Stomach (tissue), 7 donors: Measurements from ENCODE around the gene BGLAP.

DNA sequence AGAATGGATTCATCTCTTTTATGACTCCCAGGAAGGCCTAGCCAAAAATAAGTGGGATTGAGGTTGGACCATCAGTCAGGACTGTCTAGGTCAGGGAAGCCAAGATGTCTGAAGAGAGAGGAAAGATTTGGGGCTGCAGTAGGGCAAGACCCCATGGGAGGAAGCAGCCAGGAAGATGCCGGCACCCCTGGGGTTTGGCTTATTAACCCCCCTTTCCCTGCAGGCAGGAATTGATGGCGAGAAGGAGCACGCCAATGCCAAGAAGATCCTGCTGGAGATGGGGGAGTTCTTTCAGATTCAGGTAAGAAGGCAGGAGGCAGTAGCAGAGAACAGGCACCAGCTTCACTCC, 1.3 kb upstream of the RUSC1 start:
- PRO-cap: no peak
- RAMPAGE, long total RNA, 5 experiments: no peak in any of the 5 experiments
- RRBS: no CpG with 5 or more reads among the region's 3 CpGs

GRCh38 chr1:155456571-155456999, 106.0 kb downstream of the ASH1L start:
- PRO-cap: no peak
- RAMPAGE, long total RNA, 5 experiments: start-site peak on the minus strand in 1 of 5 experiments, at chr1:155456616-155456702 at its widest, 6 reads per replicate
- RRBS: no CpG with 5 or more reads among the region's 2 CpGs

GRCh38 chr1:155561815-155562090, 850 bp downstream of the ASH1L start:
- PRO-cap: unidirectional peak, plus-strand start at chr1:155562050
- RAMPAGE, long total RNA, 5 experiments: no peak in any of the 5 experiments
- RRBS: no CpG with 5 or more reads among the region's 8 CpGs

- PRO-cap: no peak
- RAMPAGE, long total RNA, 5 experiments: no peak in any of the 5 experiments
- RRBS: no CpG with 5 or more reads among the region's 16 CpGs
These were observed 11.2 kb upstream of the MSTO1 start for GRCh38 chr1:155598624-155599352.

GRCh38 chr1:155746008-155746464, 57.1 kb downstream of the DAP3 start:
- PRO-cap: no peak
- RAMPAGE, long total RNA, 5 experiments: start-site peak on the plus strand in 2 of 5 experiments, at chr1:155746075-155746211 at its widest, 5 to 7 reads per replicate
- RRBS: no CpG with 5 or more reads among the region's 28 CpGs

GRCh38 chr1:155937976-155938895, 3.2 kb upstream of the RXFP4 start:
- PRO-cap: no peak
- RAMPAGE, long total RNA, 5 experiments: no peak in any of the 5 experiments
- RRBS: no CpG with 5 or more reads among the region's 5 CpGs

DNA sequence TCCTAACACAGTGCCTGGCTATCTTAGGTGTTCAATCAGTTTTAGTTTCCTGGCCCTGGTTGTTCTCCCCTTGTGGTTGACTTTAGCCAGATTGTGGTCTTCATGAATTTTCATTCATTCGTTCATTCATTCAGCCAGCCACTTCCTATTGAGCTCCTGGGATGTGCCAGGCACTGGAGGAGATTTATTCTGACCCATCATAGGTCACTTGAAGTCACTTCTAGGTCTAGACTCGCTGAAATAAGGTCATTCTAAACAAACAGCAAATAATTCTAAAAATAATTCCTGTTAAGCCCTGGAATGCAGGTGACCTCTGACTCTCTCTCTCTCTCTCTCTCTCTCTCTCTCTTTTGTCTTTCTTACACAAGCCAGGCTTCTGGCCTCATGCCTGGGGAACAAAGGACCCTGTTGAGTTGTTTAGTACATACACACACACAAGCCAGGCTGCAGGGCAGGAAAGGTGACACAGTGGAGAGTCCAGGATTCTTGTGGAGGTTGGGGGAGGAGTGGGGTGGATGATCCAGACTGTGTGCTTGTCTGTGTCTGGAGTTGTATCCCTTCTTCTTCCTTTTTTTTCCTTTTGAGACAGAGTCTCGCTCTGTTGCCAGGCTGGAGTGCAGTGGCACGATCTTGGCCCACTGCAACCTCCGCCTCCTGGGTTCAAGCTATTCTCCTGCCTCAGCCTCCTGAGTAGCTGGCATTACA, 4.0 kb upstream of the MEX3A start:
- PRO-cap: no peak
- RAMPAGE, long total RNA, 5 experiments: no peak in any of the 5 experiments
- RRBS: no CpG with 5 or more reads among the region's 5 CpGs

- PRO-cap: unidirectional peak, plus-strand start at chr1:156122642
- RAMPAGE, long total RNA, 5 experiments: no peak in any of the 5 experiments
- RRBS: 17% methylated on average over 3 of the region's 10 CpGs
These were observed 7.9 kb downstream of the LMNA start for GRCh38 chr1:156122458-156122846.

- PRO-cap: no peak
- RAMPAGE, long total RNA, 5 experiments: no peak in any of the 5 experiments
- RRBS: 59% methylated on average over 1 of the region's 11 CpGs
These were observed 15.8 kb upstream of the SEMA4A start for GRCh38 chr1:156137504-156137966.

- PRO-cap: no peak
- RAMPAGE, long total RNA, 5 experiments: no peak in any of the 5 experiments
- RRBS: no CpG with 5 or more reads among the region's 17 CpGs
These were observed 2.6 kb downstream of the SEMA4A start for GRCh38 chr1:156155622-156156799.

DNA sequence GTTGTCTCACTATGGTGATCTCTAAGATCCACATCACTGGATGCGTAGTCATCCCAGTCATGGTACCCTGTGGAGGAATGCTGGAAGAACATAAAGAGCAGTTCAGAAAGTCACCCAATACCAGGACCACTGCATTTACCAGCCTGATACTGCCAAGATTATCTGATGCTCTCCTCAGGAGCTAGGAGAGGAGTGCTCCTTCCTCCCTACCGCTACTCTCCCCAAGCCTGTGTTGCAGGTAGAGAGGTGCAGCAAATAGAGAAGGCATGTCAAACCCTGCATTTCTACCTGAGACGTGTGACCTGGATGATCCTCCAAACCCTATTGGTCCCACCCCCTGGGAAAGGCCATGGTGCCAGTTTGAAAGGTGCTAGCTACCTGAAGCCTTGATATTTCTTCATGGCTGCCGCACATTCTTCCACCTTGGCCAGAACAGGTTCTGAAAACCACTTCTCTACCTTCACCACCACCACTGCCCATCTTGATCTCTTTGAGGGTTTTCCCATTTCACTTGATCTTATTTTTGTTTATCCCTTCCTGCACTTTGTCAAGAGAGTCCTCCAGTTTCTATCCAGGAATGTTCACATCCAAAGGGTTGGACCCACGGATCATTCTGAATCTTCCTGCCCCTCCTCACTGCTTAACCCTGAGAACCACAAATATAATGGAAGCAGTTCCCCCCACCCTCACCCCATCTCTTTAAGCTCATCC, 1.1 kb upstream of the PMF1 start:
- PRO-cap: no peak
- RAMPAGE, long total RNA, 5 experiments: no peak in any of the 5 experiments
- RRBS: no CpG with 5 or more reads among the region's 5 CpGs

- PRO-cap: no peak
- RAMPAGE, long total RNA, 5 experiments: no peak in any of the 5 experiments
- RRBS: no CpG with 5 or more reads among the region's 13 CpGs
These were observed at the start of gene BGLAP for GRCh38 chr1:156241976-156242365. Gene BGLAP (plus strand): TSS chr1:156242184.

GRCh38 chr1:156246922-156247297, 946 bp downstream of the PAQR6 start:
- PRO-cap: no peak
- RAMPAGE, long total RNA, 5 experiments: no peak in any of the 5 experiments
- RRBS: no CpG with 5 or more reads among the region's 7 CpGs

GRCh38 chr1:156265565-156265916, 17.1 kb downstream of the SMG5 start:
- PRO-cap: unidirectional peak, minus-strand start at chr1:156265636
- RAMPAGE, long total RNA, 5 experiments: no peak in any of the 5 experiments
- RRBS: no CpG with 5 or more reads among the region's 7 CpGs

DNA sequence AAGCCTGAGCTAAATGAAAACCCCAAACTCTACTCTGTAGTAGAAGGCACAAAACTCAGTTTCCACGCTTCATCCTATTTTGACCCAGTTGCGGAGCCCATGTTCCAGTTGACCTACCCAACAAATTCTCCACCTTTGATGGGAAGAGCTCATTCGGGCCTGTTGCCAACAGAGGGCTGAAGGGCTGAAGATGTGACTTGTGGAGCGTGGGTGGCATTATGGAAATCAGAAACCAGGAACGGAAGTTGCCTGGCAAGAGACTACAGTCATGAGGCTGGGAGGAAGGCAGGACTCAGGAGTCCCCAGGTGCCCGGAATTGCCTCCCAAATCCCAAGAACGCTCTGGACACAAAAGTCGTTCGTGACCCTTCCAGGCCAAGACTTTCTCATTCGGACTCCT, 950 bp downstream of the SMG5 start:
- PRO-cap: no peak
- RAMPAGE, long total RNA, 5 experiments: no peak in any of the 5 experiments
- RRBS: no CpG with 5 or more reads among the region's 10 CpGs

- PRO-cap: no peak
- RAMPAGE, long total RNA, 5 experiments: no peak in any of the 5 experiments
- RRBS: no CpG with 5 or more reads among the region's 3 CpGs
These were observed 10.4 kb downstream of the RHBG start for GRCh38 chr1:156379450-156379858.

- PRO-cap: no peak
- RAMPAGE, long total RNA, 5 experiments: start-site peak on the minus strand in 2 of 5 experiments, at chr1:156464559-156464868 at its widest, 11 to 29 reads per replicate
- RRBS: no CpG with 5 or more reads among the region's 12 CpGs
These were observed 35.9 kb downstream of the MEF2D start for GRCh38 chr1:156464366-156465295.

DNA sequence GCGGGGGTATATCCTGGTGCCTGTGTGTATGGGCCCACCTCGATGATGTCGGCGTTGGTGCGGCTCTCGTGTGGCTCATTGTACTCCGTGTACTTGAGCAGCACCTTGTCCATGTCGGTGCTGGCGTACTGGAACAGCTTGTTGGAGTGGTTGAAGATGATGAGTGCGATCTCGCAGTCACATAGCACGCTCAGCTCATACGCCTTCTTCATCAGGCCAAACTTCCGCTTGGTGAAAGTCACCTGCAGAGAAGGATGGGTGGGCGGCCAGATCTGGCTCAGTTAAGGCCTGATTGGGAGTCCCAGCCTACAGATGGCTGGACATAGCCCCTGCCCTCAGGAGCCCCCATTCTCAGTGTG, 18.2 kb downstream of the MEF2D start:
- PRO-cap: no peak
- RAMPAGE, long total RNA, 5 experiments: start-site peak on the minus strand in 3 of 5 experiments, centred at positions 153 to 253 of the sequence, 10 to 53 reads per replicate
- RRBS: no CpG with 5 or more reads among the region's 15 CpGs

DNA sequence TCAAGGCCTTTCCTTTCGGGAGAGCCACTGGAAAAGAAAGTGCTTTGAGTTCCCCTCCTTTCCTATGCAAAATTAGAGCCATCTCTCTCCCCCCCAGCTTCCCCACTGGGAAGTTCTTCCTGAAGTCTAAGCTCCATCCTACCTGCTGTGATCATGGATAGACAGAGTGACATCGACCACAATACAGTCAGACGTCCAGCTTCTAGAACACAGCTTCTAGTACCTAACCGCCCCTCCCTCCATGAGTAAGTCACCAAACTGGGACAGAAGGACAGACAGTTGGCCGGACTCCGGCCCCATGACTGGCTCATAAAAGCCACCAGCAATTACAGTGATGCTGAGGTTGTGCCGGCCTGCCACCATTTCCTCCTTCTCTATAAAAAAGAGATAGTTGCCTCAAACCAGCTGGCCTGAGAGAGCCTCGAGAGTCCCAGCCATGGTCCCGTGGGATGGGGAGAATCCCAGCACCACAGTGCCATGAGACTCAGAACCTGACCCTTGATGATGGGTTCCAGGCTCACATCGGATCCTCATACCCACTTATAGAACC, 3.5 kb downstream of the MEF2D start:
- PRO-cap: bidirectional peak, plus-strand start at position 329 of the sequence, minus-strand start at position 189 of the sequence
- RAMPAGE, long total RNA, 5 experiments: start-site peak on the minus strand in 1 of 5 experiments, centred at positions 236 to 399 of the sequence, 5 to 6 reads per replicate
- RRBS: 4% methylated on average over 1 of the region's 10 CpGs

GRCh38 chr1:156657252-156658325, 15.7 kb downstream of the BCAN start:
- PRO-cap: no peak
- RAMPAGE, long total RNA, 5 experiments: no peak in any of the 5 experiments
- RRBS: 5% methylated on average over 11 of the region's 48 CpGs